Hematopoietic multipotent progenitor cell (in vitro differentiated cells): ENCODE results near the gene DENND5B.

GRCh38 chr12:31589675-31590664, 966 bp downstream of the DENND5B start:
- CAGE, long polyA plus RNA = no peak

DNA sequence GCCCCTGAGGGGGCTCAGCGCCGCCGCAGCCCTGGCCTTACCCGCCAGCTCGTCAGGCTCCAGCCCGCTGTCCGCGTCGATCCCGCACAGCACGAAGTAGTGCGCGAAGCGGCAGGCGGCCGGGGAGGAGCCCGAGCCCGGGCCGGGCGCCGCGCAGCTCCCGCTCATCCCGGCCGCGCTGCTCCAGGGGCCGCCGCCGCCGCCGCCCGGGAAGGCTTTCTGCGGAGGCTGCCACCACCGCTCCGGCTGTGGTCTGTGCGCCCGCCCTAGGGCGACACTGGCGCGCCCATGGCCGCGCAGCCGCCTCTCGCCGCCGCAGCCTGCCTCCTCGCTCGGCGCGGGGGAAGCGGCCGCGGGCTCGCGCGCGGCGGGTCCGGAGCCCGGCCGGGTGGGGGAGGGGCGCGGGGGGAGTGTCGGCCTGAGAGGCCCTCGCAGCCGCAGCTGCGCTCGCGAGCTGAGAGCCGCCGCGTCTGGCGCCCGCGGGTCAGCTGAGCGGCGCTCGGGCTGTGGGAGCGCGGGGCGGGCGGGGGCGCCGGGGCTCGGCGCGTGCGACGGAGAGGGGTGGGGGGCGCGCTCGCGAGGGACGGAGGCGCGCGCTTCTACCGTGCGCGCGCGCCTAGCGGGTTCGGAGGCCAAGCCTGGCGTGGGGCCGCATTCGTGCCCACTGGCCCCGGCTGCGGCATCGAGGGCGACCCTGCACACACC, at the start of gene DENND5B:
Gene DENND5B, minus strand, starts transcription at position 472 of the 705 bp plus-strand sequence.
- CAGE, long polyA plus RNA = no peak

DNA sequence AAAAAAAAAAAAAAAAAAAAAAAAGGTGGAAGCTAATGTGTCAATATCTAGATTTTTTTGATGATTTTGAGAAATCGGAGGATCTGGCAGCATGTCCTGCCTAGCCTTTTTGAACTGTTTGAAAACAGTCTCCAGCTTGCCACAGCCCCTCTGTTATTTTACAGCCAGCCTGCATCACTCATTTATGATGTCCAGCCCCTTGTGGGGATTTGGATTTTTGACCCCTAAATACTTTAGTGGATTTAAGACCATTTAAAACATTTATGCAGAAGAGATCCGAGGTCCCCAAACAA, 623 bp downstream of the ETFBKMT start:
- CAGE, long polyA plus RNA = no peak

DNA sequence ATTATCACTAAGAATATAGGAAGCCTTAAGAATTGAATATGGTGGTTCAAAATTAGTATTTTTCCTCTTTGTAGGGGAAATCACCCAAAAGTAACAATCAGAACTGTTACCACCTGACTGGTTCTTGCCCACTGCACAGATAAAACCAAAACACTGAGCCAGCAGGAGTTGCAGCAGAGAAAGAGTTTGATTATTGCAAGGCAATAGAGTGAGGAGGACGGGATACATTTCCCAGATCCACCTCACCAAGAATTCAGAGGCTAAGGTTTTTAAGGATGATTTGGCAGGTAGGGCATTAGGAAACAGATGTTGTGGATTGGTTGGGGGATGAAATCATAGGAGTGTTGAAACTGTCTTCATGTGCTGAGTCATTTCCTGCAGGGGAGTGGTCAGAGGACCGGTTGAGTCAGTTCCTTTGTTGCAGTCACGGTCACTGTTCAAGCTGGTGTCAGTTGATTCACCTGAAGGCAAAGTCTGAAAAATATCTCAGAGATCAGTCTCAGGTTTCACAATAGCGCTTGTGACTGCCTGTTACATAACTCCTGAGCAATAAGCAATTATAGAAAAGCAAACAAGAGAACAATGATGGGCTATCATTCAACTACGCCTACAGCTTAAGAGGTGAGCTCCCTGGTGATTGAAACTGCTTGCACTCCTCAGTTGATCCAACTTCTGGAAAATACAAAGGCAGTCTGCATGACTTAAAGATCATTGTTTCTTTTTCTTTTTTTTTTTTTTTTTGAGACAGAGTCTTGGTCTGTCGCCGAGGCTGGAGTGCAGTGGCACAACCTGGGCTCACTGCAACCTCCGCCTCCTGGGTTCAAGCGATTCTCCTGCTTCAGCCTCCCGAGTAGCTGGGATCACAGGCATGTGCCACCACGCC, 20.4 kb upstream of the AMN1 start:
- CAGE, long polyA plus RNA = no peak

DNA sequence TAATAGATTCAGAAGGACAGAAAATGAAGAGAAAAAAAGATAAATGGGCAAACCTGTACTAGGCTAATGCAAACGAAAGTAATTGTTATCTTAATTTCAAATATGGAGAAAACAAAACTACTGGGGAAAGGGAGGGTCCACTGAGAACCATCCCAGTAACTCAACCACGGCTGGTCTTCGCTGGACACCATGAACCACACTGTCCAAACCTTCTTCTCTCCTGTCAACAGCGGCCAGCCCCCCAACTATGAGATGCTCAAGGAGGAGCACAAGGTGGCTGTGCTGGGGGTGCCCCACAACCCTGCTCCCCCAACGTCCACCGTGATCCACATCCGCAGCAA, 25.7 kb upstream of the AMN1 start:
- CAGE, long polyA plus RNA = no peak

GRCh38 chr12:31832718-31832979, 40.6 kb upstream of the H3-5 start:
- CAGE, long polyA plus RNA = no peak

GRCh38 chr12:31835134-31835738, 43.1 kb upstream of the H3-5 start:
- CAGE, long polyA plus RNA = no peak

GRCh38 chr12:31959970-31960570, 855 bp downstream of the RESF1 start:
- CAGE, long polyA plus RNA = no peak

GRCh38 chr12:31980809-31981527, 21.8 kb downstream of the RESF1 start:
- CAGE, long polyA plus RNA = no peak

DNA sequence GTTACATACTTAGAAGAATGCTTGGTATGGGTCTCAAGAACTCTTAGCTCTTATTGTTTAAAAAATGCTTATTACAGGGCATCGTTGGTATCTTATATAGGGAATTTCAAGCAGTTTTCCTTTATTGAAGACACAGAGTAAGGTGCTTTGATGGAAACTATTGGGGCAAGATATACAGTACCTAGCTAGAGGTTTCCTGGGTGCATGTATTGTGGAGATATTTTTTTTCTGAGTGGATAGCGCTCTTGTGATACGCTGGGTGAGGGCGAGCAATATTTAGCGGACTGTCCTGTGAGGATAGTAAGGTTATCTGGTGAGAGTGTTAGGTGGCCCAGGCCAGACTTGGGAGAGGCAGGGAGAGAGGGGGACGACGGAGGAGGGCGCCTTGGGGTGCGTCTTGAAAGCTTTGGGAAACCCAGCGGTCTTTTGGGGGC, 682 bp upstream of the BICD1 start:
- CAGE, long polyA plus RNA = no peak

- CAGE, long polyA plus RNA = no peak
Observed at GRCh38 chr12:32265779-32266282, 133.5 kb upstream of the FGD4 start.

- CAGE, long polyA plus RNA = no peak
Observed at GRCh38 chr12:32398657-32399133, 663 bp upstream of the FGD4 start.

DNA sequence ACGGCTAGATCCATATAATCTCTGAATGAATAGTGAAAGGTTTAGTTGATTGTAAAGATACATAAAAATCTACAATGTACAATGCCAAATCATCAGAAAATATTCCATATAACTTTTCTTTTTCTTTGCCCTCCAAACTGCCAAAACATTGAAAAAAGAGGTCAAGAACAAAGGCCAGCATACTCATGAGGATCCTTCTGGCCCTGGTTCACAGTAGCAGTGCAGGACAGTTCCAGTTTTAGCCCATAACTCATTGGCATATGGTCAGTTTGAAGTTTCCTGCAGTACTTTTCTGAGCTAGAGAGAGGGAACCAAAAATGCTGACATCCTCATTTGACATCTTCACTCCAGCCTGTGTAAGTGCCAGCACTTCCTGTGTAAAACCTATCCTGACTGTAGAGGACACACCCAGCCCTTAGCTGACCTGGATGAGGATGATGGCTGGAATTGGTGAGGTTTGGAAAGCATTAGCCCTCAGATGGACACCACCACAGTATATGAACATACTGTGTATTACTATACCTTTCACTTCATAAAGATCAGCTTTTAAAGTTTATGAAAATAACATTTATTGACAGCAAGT, 84.1 kb downstream of the FGD4 start:
- CAGE, long polyA plus RNA = no peak

DNA sequence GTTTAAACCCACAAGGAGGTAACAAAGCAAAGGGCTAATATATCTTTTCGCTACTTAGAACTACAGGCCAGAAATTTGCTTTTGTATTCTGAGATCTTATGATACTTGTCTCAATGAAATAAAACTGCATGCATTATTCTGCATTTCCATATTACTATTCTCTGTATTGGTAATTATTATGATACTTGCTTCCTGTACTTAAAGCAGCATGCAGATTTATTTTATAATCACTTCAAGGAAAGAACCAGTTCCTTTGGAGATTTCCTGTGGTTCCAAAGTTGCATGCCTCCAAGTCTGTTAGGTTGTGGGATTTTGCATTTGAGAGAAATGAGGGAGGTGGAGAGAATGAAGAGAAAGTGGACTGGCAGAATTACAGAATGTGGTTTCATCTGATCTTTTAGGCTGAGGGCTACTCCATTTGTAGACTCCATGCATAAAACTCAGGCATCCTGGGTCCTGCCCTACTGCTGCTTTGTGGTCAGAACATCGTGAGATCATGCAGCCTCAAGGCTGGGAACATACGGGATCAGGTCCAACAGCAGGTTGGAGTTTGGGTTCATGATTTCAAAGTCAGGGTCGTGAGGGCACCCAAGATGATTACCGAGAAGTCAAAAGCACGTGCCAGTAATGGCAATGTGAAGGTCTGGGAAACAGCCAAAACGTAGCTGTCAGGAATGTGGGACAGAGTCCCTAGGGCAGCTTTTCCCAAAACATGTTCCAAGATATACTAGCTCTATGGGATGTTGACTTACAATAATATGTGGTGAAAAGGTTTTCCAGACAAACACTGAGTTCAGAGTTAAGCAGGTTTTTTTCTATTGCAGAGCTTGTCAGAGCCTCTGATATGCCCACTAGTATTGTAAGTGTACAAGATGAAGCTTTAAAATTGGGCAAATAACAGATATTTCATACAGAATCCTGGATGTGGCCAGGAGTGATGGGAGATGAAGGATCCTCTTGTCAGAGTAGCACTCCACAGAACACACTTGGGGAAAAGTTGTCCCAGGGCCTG, 130.5 kb upstream of the DNM1L start:
- CAGE, long polyA plus RNA = no peak

DNA sequence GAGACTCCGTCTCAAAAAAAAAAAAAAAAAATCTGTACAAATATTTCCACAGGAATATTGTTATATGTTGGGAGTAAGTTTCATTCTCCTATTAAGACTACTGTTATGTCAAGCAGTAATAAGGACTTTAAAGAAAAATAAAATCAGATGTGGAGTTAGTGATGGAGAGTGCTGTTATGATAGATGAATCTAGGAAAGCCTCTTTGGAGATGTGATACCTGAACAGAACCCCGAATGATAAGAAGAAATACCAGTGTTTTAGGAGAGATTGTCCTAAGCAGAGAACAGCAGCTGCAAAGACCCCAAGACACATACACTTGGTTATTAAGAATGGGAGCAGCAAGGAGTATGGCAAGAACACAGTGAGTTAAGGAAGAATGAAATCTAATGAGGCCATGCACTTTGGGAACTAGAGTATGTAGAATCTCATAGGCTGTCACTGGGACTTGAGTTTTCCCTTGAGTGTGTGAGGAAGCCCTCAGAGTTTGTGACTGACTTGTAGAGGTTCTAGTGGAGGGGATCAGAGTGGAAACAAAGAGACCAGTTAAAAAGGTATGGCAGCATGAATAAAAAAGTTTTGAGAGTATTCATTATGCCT, 98.1 kb upstream of the DNM1L start:
- CAGE, long polyA plus RNA = no peak

DNA sequence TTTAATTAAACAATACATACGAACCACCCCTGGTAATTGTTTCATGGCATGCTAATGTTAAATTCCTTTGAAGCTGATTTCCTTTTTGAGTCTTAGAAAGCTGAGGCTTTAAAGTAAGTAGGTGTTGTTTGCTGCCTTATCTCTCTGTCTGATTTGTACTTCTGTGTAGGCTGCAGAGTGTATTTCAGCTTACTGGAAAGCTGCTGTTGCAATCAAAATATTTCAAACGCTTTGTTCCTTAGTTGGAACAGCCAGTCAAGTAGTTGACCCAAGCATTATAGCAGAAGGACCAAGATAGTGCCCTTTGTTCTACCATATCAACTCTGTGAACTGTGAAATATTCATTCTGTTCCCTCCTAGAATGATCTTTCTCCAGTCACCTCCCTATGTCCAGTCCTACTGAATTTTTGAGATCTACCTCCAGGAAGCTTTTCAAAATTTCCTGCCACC, 3.1 kb downstream of the PKP2 start:
- CAGE, long polyA plus RNA = no peak

GRCh38 chr12:32895591-32896298, 832 bp downstream of the PKP2 start:
- CAGE, long polyA plus RNA = no peak

DNA sequence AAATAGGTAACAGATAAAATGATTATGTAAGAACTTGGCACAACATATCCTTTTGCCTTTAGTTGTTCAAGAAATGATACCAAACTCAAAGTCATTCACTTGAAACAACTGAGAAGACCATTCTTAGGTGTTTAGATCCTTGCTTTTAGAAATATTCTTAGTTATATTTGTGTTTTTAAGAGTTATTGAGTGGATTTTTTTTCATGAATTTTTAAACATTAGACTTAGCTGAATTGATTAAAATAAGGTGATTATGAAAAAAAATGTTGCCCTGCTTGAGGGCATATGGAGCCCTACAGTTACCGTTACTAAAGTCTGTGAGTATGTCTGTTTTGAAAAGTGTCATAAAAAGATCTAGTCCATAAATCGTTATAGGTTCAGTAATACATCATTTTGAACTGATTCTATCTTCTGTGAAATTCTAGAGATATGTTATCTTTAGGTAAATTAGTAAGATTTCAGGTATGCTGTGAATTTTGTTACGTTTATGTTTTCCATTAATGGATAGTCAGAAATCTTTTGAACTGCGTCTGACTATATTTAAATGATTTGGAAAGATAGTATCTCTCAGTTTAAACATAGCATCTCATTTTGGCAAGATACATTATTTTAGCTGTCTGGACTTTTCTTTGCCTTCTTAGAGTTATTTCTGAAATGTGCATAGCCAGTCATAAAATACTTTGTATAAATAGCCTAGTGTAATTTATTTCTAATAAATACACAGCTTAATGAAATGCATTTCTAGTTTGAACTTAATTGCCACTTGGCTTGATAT, 8.2 kb downstream of the ALG10 start:
- CAGE, long polyA plus RNA = no peak

- CAGE, long polyA plus RNA = no peak
Observed at GRCh38 chr12:34218530-34219637, 196.6 kb downstream of the ALG10 start.

GRCh38 chr12:38053518-38054052, 263.0 kb upstream of the ALG10B start:
- CAGE, long polyA plus RNA = no peak